M059J (cell line): ENCODE measurements around the genes OR4D10, PATL1, MS4A6E and MS4A15.

- RAMPAGE, long total RNA: no peak
These were observed 1.3 kb downstream of the DTX4 start for GRCh38 chr11:59173029-59173872.

DNA sequence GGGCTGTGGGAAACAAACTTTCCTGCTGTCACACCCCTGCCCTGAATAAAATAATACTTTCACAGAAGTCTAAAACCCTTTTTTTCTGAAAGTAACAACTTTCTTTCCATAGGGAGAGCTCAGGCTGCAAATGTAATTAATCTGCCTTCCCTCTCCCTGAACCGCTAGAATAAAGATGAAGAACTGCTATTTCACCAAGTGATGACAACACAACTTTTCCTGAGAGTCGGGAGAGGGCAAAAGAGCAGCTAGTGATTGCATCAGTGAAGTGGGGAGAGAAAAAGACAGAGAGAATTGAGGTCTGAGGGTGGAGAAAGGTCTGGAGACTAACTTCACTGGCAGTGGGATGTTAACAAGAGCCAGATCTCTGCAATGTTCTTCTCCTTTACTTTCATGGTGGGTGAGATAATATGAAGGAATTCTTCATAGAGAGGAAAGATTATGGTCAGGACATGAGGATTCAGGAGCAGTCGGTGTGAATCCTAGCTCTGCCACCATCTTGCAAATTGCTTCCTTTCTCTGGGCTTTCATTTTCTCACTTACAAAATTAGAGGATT, 10.9 kb upstream of the MPEG1 start:
- RAMPAGE, long total RNA: no peak

DNA sequence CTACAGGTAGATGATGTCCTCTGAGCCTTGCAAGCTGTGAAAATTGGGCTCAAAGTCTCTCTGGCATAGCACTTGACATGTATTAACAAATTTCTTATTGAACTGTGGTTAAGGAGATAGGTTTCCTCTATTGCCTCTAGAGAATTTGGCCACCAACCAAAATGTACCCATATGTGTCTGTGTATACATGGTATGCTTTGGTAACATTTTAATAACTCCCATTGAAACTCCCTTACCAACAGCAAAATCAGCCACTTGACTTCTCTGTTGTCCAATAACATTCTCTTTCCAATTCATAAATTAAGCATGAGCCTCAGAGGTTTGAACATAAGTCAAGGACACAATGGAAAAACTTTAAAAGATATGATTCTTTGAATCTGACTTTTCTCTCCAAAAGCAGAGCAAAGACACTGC, at the start of gene OR4D10:
TSS of gene OR4D10 (plus strand) at position 218 of the 414 bp plus-strand sequence.
- RAMPAGE, long total RNA: no peak

- RAMPAGE, long total RNA: no peak
These were observed 44.7 kb downstream of the OR4D9 start for GRCh38 chr11:59555649-59556798.

DNA sequence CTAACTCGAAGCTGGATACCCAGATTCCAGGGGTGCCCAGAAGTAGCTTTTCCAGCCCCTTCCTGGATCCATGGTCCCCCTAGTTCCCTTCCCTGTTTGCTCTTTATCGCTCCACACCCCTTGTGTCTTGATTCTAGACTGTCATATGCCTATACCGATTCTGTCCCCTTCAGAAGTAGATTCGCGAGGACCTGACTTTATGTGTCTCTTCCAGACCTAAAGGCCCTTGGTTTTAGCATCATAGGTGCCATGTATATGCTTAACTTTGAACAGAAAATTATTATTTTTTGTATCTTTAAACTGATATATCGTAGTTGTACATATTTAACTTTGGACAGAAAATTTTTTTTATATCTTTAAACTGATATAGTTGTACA, 1.1 kb upstream of the OSBP start:
- RAMPAGE, long total RNA: no peak

GRCh38 chr11:59666695-59667262, 2.1 kb downstream of the PATL1 start:
- RAMPAGE, long total RNA: no peak

DNA sequence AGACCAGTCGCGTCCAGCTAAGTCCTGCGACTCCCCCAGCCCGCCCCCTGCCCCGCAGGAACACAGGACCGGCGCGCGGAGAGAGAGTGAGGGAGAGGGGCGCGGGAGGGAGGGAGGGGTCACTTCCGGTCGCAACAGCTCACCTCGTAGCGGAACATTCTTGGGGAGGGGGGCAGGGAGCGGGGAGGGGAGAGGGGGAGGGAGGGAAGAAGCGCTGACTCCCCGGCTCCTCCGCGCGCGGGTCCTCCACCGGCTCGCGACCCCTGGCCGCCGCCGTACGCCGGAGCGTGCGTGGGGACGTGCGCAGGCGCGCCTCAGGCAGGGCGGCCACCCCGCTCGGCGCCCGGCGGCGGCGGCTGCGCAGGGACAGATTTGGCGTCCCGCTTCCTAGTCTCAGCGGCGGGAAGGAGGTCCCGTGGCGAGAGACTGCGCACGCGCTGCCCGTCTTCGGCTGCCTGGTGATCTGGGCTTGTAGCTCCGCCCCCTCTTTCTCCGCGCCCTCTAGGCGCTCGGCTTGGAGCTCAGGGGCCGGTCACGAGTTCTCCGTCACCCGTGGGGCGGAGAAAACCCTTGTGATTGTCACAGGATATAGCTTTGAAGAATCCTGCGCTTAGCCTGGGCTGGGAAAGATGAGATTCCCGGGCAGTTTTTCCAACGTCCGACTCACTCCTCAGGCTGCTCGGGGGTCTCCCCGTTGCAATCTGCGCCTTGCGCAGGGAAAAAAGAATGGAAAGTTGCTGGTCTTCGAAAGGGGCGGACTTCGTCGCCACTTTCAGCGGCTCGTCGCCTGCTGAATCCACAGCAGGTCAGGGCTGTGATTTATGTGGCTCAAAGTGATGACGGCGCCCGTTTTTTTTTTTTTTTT, at the start of gene PATL1:
TSS of gene PATL1 (minus strand) at position 300 of the 865 bp plus-strand sequence.
- RAMPAGE, long total RNA: no peak

GRCh38 chr11:59773144-59773428, 17.9 kb downstream of the STX3 start:
- RAMPAGE, long total RNA: no peak

- RAMPAGE, long total RNA: no peak
These were observed 21.2 kb downstream of the STX3 start for GRCh38 chr11:59776246-59776874.

DNA sequence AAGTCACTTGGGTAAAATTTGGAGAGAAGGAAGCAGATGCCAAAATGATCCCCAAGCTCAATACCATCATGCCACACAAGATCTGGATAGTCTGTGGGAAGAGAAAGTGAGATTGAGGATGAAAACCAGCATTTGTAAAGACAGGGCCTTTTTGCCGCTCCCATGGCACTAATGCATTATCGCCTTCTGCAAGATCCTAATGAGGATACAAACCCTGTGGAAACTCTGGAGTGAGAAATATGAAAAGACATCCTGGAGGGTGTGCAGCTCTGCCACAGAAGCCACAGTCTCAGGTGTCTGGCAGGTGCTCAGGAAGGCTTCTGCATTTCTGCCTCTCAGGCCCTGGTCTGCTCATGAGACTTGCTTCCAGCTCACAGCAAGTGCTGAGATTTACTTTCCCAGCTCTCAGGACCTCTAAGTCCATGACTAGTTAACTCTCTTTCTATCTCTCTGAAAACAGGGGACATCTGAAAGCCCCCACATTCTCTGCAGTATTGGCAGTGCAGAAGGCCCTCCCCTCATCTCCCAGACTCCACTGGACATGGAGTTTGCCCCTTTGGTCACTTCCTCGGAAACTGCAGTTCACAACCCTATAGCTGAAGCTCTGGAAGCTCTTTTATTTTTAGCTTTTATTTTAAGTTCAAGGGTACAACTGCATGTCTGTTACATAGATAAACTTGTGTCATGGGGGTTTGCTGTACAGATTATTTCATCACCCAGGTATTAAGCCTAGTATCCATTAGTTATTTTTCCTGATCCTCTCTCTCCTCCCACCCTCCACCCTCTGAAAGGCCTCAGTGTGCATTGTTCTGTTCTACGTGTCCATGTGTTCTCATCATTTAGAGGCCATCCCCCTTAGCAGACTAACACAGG, 2.8 kb downstream of the MS4A6A start:
- RAMPAGE, long total RNA: no peak

- RAMPAGE, long total RNA: no peak
These were observed at the start of gene MS4A6E for GRCh38 chr11:60327060-60327383. Gene MS4A6E, plus strand, starts transcription at chr11:60327255.

- RAMPAGE, long total RNA: no peak
These were observed 9.5 kb downstream of the MS4A12 start for GRCh38 chr11:60501966-60502633.

- RAMPAGE, long total RNA: no peak
These were observed 10.0 kb downstream of the MS4A12 start for GRCh38 chr11:60502634-60502949.

GRCh38 chr11:60701088-60701676, 1.8 kb downstream of the MS4A8 start:
- RAMPAGE, long total RNA: no peak

DNA sequence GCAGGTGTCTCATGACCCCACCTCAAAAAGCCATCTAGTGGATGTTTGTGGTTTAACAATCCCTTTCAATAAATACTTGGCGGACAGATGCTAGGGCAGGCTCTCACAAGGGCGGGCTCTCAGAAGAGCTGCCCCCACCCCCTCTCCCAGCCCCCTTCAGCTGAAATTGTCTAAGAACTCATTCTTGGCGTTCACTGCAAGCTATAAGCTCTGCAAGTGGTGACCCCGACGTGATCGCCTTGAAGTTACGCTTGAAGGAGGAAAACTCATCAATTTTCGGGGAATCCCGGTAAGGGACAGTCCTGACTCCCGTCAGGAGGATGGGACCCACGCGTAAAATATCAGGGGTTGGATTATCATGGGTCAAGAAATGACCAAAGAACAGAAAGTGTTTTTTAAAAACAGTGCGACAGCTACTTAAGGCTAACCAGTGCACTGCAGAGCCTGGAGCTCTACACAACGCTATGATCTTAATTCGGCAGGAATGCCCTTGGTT, at the start of gene MS4A15:
TSS of gene MS4A15 (plus strand) at position 98 of the 496 bp plus-strand sequence.
- RAMPAGE, long total RNA: no peak

GRCh38 chr11:60759261-60760009, 2.8 kb downstream of the MS4A15 start:
- RAMPAGE, long total RNA: no peak

DNA sequence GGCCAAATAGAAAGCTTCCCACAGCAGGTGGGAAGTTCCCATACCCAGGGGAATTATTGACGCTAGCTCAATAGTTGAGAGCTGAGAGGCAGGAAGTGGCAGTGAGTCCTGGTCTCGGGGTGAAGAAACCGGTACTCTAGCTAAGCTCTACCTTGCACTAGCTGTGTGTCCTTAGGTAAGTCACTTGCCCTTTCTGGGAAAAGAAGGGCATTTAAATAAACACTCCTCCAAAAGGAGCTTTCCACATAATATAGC, 6.5 kb downstream of the MS4A15 start:
- RAMPAGE, long total RNA: no peak

- RAMPAGE, long total RNA: no peak
These were observed 5.8 kb downstream of the ZP1 start for GRCh38 chr11:60873058-60873578.

- RAMPAGE, long total RNA: no peak
These were observed 7.9 kb downstream of the SLC15A3 start for GRCh38 chr11:60943948-60944522.

DNA sequence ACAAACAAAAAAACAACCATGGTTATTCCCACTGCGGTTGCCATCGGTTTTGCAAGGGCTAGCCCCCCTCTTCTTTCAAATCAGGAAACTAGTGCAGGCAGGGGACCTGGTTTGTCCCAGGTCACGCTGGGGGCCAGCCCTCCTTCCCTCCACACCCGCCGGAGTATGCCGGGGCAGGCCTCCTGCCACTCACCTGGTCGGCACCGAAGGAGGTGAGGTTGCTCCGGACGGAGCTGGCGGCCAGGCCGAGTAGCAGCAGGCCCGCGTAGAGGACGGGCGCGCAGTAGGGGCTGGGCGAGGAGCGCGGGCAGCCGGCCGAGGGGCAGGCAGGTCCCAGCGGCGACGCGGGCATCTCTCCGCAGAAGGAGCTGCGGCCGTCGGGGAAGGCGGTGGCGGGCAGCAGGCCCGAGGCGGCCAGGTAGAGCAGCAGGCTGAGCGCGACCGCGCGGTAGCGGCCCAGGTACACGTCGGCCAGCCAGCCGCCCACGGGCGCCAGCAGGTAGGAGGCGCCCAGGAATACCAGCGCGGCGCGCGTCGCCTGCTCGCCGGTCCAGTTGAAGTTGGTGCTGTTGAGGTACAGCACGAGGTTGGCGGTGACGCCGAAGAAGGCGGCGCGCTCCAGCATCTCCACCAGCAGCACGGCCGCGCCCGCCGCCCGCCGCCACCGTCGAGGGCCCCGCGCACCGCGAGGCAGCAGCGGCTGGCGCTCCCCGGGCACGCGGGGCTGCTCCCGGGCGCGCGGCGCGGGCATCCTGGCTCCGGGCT, 993 bp downstream of the SLC15A3 start:
- RAMPAGE, long total RNA: no peak